Non-pigmented ciliary epithelial cell (primary cell): ENCODE results near the genes TMEM161A, HAPLN4 and GATAD2A.

DNA sequence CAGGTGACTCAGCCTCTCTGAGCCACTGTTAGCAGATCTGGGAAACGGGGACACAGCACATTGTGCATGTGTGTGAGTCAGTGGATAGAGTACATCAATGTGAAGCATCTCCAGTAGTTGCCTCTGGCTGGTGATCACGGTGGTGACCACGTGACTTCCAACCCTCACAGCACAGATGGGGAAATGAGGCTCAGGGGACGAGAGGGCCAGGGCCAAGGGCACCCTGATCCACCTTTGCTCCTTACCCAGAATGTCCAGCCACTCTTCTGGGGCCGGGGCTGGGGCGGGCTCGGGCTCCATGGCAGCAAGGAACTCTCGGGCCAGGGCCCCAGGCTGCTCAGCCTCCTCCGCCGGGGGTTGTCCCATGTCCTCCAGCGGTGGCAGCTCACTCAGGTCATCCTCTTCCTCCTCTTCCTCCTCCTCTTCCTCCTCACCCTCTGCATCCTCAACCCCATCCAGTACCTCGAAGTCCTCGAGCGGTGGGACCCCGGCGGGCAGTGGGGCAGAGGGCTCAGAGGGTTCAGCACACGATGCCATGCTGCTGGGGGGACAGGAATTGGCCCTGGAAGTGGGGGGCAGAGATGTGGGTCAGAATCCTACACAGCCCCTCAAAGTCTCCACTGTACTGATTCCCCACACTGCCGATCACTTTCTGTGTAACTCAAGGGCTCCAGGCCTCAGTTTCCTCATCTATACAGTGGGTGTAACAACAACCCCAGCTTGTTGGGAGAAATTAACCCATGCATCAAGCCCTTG lies 1.8 kb downstream of the FKBP8 start:
- RRBS, result 85% methylated on average over 5 of the region's 18 CpGs

GRCh38 chr19:18542359-18542662 lies 1.1 kb downstream of the FKBP8 start:
- RRBS, result no CpG with 5 or more reads among the region's 3 CpGs

- RRBS, result under 1% methylated on average over 31 of the region's 76 CpGs
Observed at GRCh38 chr19:18588926-18589803, 567 bp downstream of the REX1BD start.

DNA sequence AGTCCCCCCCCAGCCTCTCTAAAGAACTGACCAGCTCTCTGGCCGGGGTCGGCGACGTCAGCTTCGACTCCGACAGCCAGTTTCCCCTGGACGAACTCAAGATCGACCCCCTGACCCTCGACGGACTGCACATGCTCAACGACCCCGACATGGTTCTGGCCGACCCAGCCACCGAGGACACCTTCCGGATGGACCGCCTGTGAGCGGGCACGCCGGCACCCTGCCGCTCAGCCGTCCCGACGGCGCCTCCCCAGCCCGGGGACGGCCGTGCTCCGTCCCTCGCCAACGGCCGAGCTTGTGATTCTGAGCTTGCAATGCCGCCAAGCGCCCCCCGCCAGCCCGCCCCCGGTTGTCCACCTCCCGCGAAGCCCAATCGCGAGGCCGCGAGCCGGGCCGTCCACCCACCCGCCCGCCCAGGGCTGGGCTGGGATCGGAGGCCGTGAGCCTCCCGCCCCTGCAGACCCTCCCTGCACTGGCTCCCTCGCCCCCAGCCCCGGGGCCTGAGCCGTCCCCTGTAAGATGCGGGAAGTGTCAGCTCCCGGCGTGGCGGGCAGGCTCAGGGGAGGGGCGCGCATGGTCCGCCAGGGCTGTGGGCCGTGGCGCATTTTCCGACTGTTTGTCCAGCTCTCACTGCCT lies 13.8 kb downstream of the COMP start:
- RRBS, result 25% methylated on average over 20 of the region's 62 CpGs

GRCh38 chr19:18789719-18790464 lies 1.2 kb downstream of the COMP start:
- RRBS, result 2% methylated on average over 36 of the region's 72 CpGs

DNA sequence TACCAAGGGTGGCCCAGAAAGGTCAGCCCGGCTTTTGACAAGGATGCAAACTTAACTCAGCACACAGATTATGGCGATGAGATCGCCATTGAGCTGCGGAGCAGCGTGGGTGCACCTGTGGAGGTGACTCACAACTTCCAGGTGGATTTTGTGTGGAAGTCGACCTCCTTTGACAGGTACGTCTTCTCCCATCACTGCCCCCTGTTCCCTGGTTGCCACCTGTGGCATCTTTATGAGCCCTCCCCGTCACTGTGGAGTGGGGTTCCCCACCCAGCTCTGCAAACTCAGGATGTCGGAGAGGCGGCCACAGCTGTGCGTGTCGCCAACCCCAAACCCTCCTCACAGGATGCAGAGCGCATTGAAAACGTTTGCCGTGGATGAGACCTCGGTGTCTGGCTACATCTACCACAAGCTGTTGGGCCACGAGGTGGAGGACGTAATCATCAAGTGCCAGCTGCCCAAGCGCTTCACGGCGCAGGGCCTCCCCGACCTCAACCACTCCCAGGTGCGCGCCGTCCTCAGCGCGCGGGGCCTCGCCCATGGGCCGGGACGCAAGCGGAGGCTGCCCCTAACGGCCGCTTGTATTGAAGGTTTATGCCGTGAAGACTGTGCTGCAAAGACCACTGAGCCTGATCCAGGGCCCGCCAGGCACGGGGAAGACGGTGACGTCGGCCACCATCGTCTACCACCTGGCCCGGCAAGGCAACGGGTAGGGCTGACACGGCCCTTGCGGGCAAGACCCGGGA lies 22.9 kb downstream of the UPF1 start:
- RRBS, result 92% methylated on average over 5 of the region's 46 CpGs

DNA sequence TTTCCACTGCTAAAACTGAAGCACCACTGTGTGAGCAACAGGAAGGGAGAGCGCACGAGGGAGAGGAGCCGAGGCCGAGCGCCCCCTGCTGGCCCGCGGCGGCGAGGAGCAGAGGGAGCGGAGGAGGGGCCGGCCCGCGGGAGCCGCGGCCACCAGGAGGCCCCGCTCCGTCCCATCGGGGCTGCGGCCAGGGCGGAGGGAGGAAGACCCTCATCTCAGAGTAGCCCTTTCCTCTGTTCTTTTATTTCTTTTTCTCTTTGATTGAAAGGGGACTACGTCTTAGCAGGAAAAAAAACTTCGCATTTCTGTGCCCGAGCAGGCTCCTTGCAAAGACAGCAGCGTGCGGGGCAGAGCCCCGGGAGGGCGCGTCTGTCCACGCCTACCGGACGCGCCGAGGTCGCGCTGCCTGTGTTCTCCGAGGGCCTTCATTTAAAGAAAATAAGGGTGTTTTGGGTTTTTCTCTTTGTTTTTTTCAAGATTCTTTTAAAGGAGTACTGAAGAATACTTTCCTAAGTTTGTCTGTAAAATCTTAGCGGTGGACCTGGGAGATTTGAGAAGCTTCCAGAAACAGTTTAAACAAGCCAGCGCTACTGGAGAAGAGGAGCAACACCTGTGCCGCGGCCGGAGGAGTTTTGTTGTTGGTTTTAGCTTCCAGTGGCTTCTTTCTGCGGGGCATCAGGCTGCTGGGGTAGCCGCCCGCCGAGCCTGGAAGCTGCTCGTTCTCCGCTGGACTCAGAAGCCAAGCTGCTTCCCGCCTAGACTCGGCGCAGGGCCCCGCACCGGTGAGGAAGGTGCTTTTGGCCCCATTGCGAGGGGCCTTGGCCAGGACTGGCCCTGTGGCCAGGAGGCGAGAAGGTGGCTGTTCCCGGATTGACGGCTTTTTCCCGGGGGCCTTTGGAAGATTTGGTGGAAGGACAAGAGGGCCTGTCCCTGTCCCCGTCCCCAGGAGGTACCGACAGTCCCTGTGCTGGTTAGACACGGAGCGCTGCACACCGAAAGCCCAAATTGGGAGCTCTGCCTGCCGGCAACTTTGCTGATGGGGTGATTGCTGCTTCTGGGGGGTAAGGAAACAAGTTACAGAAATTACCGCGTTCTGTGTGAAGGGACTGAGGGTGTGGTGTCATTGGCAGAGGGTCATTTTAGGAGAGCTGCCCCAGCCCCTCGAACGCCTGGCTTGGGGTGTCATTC lies 29.0 kb downstream of the CERS1 start:
- RRBS, result 96% methylated on average over 4 of the region's 67 CpGs

- RRBS, result 7% methylated on average over 21 of the region's 60 CpGs
Observed at GRCh38 chr19:18869990-18870691, 25.8 kb downstream of the CERS1 start.

DNA sequence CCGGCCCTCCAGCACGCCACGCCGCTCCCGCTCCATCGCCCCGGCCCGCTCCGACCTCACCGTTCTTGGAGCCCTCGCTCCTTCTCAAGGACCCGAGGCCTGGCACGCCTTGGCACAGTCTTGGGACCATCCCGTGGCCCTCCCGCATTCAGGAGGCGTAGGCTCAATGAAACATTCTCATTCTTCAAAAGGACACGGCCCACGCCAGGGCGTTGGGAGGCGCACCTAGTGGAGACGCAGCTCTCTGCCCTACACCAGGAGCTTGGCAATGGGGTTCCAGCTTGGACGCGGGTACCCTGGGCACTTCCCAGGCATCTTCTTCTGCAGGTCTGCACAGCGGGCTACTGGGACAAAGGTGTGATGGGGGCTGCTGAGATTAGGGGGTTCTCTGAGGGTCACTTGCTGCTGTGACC lies 549 bp upstream of the CERS1 start:
- RRBS, result 5% methylated on average over 7 of the region's 24 CpGs

DNA sequence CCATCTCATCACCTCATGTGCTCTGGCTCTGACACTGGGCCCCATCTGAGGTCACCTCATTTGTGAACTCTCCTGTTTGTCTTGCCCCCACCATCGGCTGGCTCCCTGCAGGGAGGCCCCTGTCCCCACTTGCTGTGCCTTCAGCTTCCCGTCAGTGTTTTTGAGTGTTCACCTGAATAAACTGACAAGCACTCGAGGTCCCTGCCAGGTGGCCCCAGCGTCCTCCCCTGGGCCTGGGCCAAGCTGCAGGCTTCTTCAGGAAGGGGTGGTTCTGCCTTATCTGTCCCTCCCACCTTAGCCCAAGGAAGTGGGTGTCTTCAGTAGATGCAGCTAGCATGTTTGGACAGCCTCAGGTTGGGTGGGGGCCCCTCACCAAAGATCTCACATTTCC lies 3.8 kb upstream of the SLC25A42 start:
- RRBS, result no CpG with 5 or more reads among the region's 4 CpGs

DNA sequence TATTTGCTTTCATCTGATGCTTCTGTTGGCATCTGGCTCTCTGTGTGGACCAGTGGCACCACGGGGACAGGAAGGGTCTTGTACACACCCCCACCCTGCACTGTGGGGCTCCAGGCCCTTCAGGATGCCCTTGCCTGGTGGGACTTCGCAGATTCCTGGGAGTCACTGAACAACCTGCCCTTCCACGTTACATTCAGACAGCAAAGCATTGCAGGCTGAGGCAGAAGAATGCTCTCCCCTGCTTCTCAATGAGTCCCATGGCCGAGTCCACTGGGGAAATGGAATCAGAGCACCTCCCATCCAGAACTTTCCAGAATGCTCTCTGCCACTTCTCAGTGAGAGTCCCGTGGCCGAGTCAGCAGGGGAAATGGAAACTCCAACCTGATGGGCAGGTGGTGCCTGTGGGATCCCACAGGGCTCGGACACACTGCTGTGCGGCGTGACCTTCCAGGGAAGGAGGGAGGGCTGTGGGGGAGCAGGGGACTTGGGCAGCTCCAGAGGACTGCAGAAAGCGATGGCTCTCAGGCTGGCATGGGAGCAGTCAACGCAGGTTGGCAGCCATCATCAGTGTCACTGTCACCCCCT lies 37.0 kb downstream of the SLC25A42 start:
- RRBS, result no CpG with 5 or more reads among the region's 11 CpGs

GRCh38 chr19:19138182-19138770 lies at the start of gene TMEM161A:
TMEM161A (minus strand) TSS chr19:19138478.
- RRBS, result under 1% methylated on average over 11 of the region's 39 CpGs

DNA sequence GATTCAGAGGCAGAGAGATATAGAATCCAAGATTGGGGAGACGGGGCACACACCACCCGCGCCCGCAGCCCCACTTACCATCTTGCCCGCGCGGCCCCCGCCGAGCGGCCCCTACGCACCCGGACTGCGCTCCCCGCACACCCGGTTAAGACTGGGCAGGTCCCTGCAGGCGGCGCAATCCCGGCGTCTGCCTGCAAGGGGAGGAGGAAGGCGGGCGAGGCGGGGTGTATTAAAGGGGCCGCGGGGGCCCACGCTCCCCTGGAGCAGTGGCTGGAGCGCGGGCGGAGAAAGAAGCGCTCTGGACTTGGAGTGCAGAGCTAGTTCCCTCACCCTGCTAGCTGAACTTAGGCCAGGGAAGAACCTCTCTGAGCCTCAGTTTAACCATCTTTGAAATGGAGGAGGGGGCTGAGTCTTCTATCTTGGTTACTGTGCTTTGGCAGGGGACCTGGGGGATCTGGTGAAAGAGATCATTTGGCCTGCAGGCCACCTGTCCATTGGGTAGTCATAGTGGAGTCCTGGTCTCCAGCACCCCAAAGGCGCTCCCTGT lies at the start of gene HAPLN4:
HAPLN4 (minus strand) TSS at position 153 of the 547 bp plus-strand sequence.
- RRBS, result no CpG with 5 or more reads among the region's 30 CpGs

GRCh38 chr19:19319818-19320286 lies 457 bp downstream of the SUGP1 start:
- RRBS, result no CpG with 5 or more reads among the region's 26 CpGs

DNA sequence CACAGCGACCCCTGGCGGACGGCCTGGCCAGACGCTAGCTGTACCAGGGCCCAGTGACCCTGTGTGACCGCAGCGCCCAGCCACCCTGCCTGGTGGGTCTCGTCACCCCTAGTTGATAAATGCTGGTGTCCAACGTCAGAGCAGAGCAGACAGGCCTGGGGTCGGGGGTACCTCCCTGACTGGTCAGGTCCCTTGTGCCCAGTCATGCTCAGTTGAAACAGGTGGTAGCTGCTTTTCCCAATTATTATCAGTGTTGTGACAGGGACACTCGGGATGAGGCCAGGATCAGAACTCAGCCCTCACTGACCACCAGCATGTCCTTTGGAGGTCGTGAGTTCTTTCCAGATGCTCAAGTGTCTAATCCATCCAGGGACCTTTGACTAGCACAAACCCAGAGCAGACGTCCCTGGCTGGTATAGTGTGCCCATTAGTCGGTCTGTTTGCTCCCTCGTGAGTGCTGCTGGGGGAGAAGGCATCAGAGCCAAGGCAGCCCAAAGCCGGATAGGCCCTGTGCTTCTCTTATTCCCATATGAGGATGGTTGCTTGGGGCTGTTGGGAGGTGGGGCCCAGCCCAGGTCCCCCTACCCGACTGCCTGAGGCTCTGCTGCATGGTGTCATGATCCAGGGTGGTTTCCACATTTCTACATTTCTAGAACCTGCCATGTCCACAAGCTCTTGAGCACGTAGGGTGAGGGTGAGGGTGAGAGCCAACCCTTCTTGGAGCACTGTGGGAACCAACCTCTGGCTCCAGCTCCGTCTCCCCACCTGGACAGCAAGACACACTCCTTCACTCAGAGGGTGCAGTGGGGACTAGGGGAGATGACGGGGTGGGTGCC lies 22.5 kb downstream of the MAU2 start:
- RRBS, result no CpG with 5 or more reads among the region's 19 CpGs

DNA sequence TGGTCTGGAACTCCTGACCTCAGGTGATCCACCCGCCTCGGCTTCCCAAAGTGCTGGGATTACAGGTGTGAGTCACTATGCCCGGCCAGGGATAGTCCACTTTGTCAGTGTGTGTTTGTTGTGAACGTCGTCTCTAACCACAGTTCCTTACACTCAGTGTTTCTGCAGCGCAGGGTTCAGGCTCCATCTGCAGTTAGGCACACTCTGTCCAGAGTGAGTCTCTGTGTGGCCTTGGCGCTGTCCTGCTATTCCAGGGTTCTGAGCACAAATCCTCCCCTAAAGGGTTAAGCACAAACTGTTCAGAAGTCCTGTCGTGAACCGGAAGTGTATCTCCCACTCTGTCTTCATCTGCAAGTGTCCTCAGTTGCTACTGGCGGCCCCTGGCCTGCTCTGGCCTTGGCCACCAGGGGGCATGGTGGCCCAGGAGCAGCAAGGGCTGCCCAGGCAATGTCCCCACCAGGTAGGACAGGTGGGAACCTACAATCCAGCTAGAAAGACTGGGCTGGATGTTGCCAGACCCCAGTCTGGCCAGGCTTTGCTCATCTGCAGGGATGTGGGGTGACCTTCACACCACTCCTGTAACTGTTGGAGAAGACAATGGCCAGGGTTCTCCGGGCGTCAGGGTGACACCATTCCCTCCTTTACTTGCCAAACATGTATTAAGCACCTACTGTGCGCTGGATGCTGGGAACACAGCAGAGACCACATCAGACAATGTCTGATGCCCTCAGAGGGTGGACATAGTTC lies 38.7 kb upstream of the GATAD2A start:
- RRBS, result no CpG with 5 or more reads among the region's 13 CpGs

GRCh38 chr19:19380942-19381443 lies 24.5 kb upstream of the GATAD2A start:
- RRBS, result no CpG with 5 or more reads among the region's 3 CpGs

DNA sequence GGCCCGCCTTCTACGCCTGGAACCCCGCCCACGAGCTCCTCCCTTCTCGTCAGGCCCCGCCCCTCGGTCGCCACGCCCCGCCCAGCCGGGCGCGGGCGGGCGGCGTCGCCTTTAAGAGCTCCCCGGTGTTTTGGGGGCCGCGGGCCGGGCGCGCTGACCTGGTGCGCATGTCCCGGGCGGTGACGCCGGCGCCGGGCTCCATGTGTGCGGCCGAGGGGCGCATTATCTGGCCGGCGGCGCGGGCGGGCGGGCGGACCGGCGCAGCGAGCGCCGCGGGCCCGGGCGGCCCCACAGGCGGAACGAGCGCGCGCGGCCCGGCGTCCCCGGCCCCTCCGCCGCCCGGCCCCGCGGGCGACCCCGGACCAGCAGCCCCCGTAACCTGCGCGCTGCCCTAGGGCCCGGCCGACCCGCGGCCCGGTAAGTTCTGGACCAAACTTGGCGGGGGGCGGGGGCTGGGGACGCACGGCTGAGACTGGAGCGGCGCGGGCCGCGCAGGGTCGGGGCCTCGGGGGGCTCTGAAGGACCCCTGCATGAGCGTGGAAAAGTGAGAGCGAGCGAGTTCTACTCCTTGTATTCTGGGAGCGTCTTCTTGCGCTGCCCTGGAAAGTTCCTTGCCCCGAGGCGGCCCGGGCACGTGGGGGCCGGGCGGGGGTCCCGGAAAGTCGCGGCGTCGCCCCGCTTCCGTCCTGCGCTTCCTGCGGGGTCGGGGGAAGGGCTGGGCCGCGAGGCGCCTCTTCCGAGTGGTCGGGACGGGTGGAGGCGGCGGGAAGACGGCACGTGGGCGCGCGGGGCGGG lies at the start of gene GATAD2A:
GATAD2A (plus strand) TSS at position 73 of the 795 bp plus-strand sequence.
- RRBS, result 2% methylated on average over 26 of the region's 118 CpGs

- RRBS, result no CpG with 5 or more reads among the region's 10 CpGs
Observed at GRCh38 chr19:19407359-19407949, 2.0 kb downstream of the GATAD2A start.

DNA sequence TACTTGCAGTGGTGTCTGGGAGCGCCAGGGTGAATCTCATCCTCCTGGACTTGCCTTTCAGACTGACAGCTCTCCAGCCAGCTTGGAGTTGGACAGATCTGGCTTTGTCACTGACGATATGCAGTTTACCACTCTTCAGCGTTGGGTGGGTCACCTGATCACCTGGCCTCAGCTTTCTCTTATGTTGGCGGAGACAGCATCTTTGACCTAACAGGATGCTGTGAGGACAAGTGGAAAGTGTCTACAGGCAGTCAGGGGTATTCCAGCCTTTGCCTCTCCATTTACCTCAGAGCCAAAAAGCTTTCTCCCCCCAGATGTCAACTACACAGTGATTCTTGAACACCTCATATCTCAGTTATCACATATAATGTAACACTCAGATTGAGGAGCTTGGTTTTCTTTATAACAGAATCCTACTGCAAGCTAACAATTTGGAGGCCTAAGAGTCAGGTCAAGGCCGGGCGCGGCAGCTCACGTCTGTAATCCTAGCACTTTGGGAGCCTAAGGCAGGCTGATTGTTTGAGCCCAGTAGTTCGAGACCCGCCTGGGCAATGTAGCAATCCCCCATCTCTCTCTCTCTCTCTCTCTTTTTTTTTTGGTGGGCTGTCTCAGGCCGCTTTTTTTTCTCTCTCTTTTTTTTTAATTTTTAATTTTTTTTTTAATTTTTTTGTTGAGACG lies 6.2 kb downstream of the GATAD2A start:
- RRBS, result no CpG with 5 or more reads among the region's 12 CpGs